Daoy (cell line): ENCODE data around the genes ATG9A, ENSG00000288658 and KCNE4.

DNA sequence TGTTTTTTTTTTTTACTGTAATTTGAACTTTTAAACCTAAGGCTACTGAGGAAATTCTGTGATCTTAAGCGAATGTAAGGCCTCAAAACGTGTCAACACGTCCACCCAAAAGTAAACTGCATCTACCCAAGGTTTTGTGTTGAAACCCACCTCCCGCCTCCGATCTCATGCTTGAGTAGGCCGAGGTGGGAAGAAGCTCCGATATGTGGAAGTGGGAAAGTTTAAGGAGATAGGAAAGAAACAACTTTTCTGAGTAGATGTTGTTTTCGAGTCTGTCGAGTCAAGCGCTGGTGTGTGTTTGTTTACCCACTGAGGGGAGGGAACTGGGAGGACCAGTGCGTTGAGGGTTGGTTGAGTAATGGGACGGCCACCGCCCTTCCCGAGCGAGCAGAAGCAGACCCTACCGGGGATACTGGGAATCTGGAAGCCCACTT, 510 bp upstream of the RETREG2 start:
- RAMPAGE, long total RNA, result no peak

- RAMPAGE, long total RNA, result no peak
Measured at GRCh38 chr2:219228896-219229696, at the start of gene ATG9A. Gene ATG9A, minus strand, starts transcription at chr2:219229636.

DNA sequence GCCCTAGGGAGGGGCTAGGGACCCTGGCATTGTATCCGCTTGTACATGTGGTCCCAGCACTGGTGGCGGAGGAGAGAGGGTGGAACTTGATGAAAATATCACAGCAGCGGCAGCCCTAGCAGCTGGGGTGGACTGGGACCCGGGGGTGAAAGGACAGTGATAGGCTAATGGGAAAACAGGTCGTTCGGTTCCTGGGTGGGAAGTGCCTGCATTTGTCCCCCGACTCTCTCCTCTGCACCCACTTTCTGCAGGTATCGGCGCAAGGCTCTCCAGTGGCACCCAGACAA, 1.1 kb downstream of the DNAJB2 start:
- RAMPAGE, long total RNA, result no peak

- RAMPAGE, long total RNA, result no peak
Measured at GRCh38 chr2:219383076-219383402, 4.7 kb downstream of the DNPEP start.

- RAMPAGE, long total RNA, result no peak
Measured at GRCh38 chr2:219441737-219442646, 7.3 kb downstream of the SPEG start.

DNA sequence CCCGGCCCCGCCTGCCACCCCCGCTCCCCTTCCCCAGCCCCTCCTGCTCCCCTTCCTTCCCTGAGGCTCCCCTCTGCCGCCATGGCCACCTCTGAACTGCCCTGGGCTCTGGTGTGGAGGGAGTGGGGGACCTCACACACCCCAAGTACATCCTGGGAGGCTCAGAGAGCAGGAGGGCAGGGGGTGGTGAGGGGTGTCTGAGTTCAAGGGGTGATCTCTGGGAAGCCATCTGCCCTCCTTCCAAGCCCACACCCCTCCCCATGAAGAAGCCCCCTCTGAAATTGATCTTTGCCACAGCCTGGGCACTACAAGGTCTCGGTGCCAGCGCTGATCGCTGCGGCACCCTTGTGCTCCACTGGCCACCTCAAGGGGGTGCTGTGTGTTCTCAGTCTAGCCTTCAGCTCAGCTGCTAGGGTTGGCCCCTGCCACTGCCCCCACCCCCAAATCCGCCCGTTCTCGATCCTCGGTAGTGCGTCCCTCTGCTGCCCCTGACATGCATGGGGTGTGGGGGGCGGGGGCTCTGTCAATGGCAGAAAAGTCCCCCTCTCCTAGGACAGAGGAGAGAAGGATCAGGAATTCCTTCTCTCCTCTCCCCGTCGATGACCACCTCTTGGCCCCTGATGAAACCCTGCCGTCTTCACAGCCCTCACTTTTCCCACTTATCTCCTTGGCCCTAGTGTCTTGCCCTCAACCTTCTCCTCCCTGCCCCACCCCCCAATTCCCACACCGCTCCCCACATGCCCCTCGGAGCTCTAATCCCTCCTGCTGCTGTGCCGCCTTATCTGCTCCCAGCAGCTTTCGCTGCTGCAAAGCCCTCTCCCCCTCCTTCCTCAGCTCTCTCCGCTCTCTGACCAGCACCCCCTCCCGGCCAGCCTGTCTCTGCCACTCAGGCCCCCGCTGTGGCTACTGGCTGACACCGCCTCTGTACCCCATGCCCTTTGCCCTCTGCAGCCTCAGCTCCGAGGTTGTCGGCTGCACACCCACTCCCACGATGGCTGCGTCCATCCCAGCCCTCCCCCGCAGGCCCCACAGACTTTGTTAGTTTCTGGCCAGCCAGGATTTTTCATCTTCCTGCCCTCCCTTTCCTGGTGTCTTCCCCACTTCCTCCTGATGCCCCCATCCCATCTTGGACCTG, 4.4 kb upstream of the ASIC4 start:
- RAMPAGE, long total RNA, result no peak

- RAMPAGE, long total RNA, result no peak
Measured at GRCh38 chr2:219541577-219542221, 1.9 kb downstream of the CHPF start.

GRCh38 chr2:219567893-219568628, 3.3 kb downstream of the OBSL1 start:
- RAMPAGE, long total RNA, result no peak

GRCh38 chr2:219576414-219577555, 4.7 kb downstream of the INHA start:
- RAMPAGE, long total RNA, result no peak

GRCh38 chr2:219631369-219631960, 4.0 kb downstream of the SLC4A3 start:
- RAMPAGE, long total RNA, result no peak

- RAMPAGE, long total RNA, result no peak
Measured at GRCh38 chr2:219642417-219643060, 15.1 kb downstream of the SLC4A3 start.

- RAMPAGE, long total RNA, result no peak
Measured at GRCh38 chr2:221501193-221501929, 70.7 kb downstream of the EPHA4 start.

DNA sequence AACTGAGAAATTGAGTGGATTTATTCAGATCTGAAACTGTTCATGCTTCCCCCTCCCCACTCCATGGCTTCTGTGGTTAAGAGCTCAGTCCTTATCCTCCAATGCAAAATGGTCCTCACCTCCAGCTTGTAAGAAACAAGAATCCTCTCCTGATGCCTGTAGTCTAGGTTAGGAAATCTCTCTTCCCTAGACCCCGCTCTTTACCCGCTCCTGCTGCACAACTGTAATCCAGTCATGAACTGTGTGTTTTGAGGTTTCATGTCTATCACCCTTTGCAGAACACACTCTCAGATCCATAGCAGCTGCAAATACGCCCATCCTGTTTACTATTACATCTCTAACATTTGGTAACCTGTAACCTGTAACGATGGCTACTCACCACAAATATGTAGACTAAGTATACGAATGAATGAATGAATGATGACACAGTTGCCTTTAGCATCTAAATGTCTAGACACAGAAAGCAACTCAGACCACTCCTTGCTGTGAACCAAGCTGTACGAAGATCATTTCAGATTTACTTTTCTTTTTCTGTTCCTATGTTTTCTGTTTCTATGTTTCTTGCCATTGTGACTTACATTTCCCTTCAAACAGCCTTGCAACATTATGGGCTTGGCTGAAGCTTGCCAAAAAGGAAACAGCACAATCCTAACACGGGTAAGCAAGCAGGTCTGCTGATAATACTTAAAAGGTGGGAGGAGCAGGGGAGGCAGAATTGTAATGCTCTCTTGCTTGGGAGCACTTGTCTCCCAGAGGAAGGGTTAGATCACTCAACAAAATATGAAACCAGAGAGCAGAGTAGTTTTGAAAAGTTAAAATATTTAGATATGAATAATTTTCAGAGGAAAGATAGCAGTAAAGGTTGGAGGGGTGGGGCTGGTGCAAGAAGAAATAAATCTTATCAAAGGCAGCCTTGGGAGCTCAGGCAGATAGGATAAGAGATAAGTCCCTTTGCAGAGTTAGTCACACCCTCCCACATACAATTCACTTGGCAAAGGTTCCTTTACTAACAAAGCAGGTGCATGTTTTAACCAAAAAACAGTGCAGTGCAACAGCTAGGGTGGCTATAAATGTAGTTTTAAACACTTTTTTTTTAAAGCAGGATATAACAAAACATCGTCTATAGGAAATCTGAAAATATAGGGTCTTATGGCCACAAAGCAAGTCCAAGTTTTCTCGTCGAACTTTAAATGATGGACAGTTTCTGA, 53.6 kb downstream of the EPHA4 start:
- RAMPAGE, long total RNA, result no peak

DNA sequence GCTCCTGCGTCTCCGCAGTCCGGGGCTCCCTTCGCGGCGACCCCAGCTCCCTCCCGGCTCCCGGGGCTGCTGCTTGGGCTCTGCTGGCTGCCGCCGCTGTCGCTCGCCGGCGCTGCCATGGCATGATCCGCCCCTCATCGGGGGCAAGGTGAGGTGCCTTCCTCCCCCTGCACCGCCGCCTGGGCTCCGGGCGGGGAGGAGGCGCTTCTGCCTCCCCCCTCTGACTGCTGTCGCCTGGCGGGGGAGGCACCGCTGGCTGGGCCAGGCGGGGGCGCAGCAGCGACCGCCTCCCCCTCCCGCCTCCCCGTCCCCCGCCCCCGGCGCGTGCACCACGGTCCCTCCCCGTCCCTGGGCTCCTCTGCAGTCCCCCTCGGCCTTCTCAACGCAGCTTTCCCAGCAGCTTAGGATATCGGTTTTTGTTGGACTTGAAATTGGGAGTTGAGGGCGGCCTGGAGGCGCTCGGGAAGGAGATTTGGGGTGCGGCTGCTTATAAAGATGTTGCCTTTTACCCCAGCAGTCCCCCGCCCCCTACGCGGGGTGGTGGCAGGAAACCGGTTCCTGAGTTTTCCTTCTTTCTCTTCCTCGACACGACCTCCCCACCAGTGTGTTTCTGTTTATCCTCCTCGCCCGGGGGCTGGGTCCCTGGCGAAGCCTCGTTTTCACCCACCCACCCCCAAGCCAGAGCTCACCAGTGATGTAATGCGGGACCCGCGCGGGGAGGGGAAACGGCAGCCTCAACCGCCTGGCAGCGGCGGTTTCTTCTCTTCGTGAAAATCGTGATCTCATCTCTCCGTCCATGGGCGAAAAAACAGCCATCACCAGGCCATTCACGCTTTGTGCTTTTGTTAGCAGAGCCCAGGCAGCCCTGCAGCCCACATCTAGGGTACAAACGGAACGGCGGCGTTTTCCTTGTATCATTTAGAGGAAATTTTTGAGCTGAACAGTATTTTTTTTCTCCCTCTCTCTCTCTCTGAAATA, at the start of gene ENSG00000288658:
ENSG00000288658 (minus strand) TSS at position 209 of the 978 bp plus-strand sequence.
- RAMPAGE, long total RNA, result no peak

DNA sequence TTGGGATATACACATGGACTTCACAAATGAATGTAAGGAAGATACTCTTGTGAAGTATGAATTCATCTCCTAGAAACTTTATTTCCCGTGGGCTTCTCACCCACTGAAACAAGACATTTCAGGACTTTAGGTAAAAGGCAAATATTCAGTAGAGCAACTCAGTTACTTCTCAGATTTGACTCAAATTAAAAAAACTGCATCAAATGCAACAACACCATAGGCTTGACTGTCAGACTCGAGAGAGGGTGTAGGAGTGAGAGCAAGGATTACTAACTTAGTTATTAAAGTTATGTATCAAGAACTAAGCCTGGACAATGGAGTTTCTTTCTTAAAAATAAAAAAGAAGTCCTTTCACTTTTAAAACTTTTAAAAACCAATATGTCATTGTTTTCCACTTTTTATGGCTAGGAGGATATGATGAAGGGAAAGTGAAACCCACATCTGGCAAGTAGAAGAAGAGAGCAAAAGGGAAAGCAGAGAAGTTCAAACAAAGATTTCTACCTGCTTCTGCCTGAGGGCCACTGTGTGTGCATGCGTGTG, 71.6 kb upstream of the ACSL3 start:
- RAMPAGE, long total RNA, result no peak

DNA sequence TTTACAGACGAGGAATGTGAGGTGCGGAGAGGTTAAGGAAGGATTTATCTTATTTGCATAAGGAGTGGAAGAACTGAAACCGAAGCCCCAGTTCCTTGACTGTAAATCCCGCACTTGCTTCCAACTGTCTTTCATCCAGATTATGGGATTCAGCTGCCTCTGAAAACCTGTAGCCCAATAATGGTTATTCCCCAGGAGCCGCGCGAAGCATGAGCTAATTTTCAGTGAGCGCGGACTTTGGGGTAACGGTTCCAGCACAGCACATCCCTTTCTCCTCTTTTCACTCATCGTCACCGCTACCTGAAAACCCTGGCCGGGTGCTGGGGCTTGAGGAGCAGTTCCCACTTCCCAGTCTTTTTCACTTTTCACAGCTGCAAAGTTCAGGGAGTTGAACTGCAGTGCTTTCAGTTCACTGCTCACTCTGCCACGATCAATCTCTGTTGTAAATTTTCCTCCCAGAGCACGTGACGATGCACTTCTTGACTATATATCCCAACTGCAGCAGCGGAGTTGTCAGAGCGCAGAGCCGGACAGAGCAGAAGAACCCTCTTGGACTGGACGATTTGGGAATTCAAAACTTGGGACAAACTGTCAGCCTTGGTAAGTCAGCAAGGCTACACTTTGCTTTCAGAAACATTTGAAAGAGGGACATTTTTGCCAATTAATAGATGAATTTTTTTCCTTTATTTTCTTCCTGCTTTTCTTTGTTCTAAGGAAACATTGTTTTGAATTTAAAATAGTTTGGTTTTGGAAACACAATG, at the start of gene KCNE4:
KCNE4 (plus strand) TSS at position 516 of the 761 bp plus-strand sequence.
- RAMPAGE, long total RNA, result no peak

- RAMPAGE, long total RNA, result no peak
Measured at GRCh38 chr2:223841255-223841949, 4.0 kb upstream of the AP1S3 start.

GRCh38 chr2:223941848-223942230, 3.3 kb downstream of the WDFY1 start:
- RAMPAGE, long total RNA, result no peak

DNA sequence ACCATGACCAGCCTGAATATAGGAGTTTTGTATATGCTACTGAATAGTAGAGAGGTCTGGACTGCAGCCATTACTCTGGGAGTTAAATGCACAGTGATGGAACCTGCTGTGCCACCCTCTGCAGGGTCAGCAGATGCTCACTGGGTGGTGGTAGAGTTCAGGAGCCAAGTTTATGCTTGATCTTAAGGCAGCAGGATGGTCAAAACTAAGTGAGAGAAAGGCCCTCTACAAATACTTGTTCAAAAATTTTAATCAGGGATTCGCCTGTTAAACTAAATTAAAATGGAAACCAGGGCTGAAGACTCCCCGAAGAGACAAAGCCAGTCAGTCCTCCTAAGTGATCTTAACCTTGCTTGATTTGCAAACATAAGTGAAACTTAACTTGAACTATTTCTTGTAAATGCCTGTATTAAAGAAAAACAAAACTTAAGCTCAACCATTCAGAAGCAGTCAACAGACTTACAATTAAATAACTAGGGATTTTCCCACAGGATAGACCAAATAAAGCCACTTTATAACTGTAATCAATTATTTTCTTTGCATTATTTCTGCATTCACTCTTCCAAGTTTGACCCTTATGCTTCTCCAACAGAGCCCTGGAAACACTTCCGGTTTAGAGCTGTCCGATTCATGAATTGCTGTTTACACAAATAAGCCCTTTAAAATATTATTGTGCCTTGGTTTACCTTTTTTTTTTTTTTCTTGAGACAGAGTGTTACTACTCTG, 4.3 kb upstream of the WDFY1 start:
- RAMPAGE, long total RNA, result no peak

- RAMPAGE, long total RNA, result no peak
Measured at GRCh38 chr2:224412495-224412958, 10.6 kb upstream of the FAM124B start.